Right ventricle myocardium (tissue), 1 donor: Measurements from ENCODE around the gene LRRC15.

GRCh38 chr3:194274277-194274930 lies 76.7 kb downstream of the CPN2 start:
- PRO-cap, 2 experiments: no peak in any of the 2 experiments

- PRO-cap, 2 experiments: no peak in any of the 2 experiments
Observed at GRCh38 chr3:194312156-194312475, 39.0 kb downstream of the CPN2 start.

GRCh38 chr3:194369440-194369993 lies at the start of gene LRRC15:
LRRC15 (minus strand) TSS chr3:194369743.
- PRO-cap, 2 experiments: no peak in any of the 2 experiments

DNA sequence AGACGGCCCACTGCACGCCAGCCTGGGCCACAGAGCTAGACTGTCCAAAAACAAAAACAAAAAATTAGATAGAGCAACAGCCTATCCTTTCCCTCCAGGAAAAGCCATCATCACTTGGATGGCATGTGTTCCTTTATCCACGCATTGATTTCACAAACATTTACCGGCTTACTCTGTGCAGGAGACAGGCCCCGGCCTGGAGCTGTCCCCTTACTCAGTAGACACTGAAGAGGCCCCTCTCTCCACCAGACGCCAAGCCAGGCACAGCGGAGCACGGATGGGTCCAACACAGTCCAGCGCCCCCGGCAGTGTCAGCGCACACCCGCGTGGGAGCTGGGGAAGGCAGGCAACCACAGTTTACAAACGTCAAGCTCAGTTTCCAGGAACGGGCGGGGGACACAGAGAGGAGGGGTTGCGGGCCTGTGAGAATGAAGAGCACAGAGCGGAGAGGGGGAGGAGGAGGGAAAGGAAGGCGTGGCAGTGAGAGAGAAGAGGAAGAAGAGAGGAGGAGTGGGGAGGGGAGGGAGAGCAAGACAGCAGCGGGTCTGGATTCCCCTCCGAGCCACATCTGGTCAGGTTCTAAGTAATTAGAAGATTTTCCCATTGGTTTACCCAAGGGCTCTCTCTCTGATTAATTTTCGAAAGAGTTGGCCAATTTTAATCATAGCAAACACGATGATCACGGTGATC lies 2.9 kb downstream of the GP5 start:
- PRO-cap, 2 experiments: no peak in any of the 2 experiments

GRCh38 chr3:194489756-194490417 lies 3.1 kb upstream of the ATP13A3 start:
- PRO-cap, 2 experiments: no peak in any of the 2 experiments

DNA sequence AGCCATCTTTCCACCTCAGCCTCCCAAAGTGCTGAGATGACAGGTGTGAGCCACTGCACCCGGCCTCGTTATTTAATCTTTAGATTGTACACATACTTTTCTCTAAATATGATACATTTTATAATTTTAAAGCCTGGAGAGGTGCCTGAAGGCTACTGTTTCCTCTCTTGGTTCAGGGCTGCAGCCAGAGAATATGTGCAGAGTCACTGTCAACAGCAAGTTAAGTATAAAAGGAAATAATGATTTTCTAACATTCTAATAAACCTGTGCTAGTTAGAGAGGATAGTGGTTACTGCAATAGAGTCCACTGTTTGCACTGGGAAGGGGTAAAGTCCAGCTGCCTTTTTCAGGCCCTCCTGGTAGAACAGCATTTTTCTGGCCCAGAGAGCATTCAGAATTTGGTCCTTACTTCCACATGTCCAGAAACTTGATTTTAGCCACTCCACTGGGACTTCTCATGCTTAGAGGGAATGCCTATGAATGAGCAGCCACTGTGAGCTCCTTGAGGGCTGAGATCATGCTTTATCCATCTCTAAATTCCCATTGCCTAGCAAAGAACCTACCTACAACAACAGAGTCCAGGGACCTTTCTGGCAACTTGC lies 50.0 kb upstream of the ATP13A3 start:
- PRO-cap, 2 experiments: no peak in any of the 2 experiments

- PRO-cap, 2 experiments: no peak in any of the 2 experiments
Observed at GRCh38 chr3:194658505-194659170, 13.4 kb downstream of the LSG1 start.

DNA sequence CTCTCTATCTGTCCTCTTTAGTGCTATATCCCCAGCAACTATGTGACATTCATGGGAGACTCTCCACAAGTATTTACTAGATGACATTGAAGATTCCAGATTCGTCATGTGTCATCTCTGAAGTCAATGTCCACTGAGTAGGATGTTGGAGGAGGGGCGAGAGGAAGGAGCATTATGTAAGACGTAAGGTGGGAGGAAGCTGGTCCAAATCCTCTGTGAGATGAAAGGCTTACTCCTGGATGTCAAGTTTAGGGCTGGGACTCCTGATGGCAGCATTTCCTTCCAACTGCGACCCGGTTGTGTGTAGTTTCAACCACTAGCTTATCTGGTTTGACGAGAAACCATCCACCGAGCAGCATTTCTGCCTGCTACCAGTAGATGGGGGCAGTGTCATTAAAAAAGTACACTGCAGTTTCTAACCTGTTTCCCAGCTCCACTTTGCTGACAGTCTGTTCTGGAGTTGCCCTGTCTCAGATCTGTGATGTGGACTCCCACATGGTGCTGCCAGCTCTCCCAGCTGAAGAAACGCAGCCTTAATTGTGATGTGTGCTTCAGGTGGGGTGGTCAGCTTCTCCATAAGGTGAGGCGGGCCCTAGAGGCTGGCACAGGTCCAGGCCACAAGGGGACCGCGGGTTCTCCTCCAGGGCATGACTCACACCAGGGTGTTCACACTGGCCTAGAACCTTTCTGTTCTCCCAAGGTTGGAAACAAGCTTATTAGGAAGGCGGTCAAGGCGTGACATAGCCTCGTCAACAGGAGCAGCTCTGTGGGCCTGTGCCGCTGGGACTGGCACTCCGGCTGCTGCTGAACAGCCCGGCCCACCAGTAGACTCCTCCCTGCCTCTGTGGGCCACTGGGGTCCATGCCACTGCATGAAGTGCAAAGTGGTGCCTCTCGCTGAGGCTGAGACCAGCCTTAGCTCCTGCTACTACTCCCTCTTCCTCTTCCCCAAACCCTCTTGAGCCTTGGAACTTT lies 3.0 kb upstream of the FAM43A start:
- PRO-cap, 2 experiments: no peak in any of the 2 experiments

GRCh38 chr3:194769007-194769242 lies 83.2 kb downstream of the FAM43A start:
- PRO-cap, 2 experiments: peak in 2 of 2 experiments; most common minus-strand start chr3:194769132 (in 2)

DNA sequence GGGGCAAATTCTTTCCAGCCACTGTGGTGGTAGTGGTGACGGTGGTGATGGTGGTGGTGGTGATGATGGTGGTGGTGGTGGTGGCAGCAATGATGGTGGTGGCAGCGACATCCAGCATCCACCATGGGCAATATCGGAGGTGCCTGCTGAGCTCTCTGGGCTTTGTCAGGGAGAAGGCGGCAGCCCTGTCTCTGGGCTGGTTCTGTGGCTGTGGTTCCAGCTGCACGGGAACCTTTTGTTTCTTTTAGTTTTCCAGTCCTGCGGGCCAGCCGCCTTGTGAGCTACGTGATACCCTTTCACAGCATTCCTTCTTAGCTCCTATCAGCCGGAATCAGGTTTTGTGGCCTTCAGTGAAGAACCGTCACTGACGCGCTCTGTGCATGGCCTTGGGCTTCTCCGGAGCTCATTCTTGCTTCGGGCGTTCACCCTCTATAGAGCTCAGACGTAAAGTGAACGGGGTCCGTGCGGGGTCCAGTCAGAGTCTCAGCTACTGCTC lies 166.5 kb downstream of the FAM43A start:
- PRO-cap, 2 experiments: no peak in any of the 2 experiments

DNA sequence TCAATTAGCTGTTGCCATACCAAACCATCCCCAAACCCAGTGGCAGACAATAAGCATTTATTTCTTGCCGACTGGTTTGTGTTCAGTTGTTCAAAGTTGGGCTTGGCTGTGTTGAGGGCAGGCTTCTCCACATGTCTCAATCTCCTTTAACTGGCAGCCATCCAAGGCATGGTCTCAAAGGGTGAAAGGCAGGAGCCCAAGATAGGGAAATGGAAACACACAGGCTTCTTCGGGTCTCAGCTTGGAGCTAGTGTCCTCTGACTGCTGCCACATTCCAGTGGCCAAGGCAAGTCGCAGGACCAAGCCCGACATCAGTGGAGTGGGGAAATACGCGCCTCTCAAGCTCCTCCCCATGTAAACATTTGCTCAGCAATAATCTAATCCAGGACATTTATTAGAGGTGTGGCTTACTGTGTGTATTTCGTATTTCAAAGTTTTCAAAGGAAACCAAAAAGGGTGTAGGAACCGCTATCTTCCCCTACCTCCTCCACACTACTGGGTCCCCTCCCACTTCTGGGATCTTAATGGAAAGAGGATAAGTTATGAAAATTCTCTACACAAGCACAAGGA lies 181.6 kb downstream of the FAM43A start:
- PRO-cap, 2 experiments: peak in 1 of 2 experiments; most common minus-strand start position 494 of the sequence (in 1)

DNA sequence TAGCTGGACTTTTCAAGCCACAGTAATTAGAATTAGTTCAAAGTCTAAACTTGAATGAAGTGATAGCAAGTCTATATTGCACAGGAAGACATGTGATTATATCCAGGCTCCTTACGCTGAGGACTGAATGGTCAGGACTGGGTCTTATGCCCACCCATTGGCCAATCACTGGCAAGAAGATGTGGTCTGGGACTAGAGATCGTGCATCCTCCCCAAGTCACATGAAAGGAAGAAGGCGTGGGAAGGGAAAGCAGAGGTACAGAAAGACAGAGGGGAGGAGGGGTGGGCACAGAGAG lies 227.7 kb downstream of the FAM43A start:
- PRO-cap, 2 experiments: no peak in any of the 2 experiments

- PRO-cap, 2 experiments: no peak in any of the 2 experiments
Observed at GRCh38 chr3:195039922-195040450, 231.0 kb downstream of the XXYLT1 start.

DNA sequence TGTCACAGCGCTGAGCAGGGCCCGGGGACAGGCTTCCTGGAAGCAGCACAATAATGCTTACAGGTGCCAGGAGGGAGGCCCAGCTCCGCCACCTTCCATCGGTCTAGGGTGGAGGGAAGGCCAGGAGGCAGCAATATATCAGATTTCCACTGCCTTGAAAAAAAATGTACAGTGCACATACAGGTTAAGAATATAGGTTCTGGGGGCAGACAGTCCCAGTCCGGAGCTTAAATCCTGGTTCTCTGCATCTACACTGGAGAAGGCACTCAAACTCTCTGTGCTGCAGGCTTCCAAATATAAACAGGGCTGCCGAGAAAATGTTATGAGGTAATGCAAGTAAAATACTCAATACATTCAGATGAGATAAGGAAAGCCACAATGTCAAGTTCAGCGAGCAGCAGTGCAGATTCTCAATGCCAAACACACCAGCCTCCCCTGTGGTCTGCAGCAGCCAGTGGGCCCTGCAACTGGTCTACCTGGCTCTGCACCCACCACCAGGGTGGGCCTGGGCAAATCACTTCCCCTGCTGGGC lies 189.5 kb downstream of the XXYLT1 start:
- PRO-cap, 2 experiments: peak in 2 of 2 experiments; most common plus-strand start position 413 of the sequence (in 2); most common minus-strand start position 268 of the sequence (in 2)

GRCh38 chr3:195106236-195106721 lies 164.7 kb downstream of the XXYLT1 start:
- PRO-cap, 2 experiments: no peak in any of the 2 experiments

DNA sequence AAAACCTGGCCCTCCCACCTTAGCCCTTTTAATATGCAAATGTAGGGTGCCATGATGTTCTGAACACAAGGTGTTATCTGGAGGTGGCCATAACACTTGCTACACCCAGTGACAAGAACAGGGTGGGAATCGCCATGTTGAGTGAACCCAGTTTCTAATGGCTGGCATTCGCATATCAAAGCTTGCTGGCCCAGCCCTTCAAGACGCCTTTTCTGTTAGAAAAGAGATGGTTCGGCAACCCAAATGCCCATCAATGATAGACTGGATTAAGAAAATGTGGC lies 28.3 kb downstream of the XXYLT1 start:
- PRO-cap, 2 experiments: no peak in any of the 2 experiments

GRCh38 chr3:195441432-195441816 lies 1.4 kb downstream of the ACAP2 start:
- PRO-cap, 2 experiments: no peak in any of the 2 experiments

DNA sequence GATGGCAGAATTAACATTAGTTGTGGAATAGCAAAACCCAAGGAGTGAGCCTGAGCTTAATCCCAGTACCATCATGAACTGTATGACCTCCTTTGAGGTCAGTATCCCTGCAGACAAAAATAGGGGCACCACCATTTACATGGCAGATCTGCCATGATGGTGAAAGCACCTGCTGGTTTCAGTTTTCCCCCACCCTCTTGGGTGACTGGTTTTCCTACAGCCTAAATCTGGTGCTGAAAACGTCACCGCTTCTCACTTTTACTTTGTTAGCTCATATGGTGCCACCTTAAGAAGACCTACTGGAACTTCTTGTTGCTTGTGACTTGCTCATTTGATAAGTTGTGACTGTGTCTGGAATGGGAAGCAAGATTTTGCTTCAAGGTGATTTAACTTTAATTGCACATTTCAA lies 5.2 kb downstream of the PPP1R2 start:
- PRO-cap, 2 experiments: no peak in any of the 2 experiments

DNA sequence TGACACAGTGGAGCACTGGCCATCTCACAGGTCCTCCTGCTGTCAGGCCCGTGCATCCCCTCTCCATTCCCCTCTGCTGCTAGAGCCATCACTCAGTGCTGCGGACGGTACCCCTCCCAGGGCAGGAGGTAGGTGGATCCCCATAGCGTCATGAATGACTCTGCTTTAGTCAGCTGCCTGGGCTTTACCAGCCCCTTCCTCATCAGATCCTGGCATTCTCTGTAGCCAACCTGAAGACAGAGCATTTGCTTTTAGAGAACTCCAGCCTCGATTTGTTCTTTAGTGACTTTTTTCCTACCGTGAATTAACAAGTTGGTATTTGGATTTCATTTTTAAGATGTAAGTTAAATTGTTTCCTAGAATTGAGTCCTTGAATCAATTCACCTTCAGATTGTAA lies 12.1 kb upstream of the PPP1R2 start:
- PRO-cap, 2 experiments: no peak in any of the 2 experiments

- PRO-cap, 2 experiments: no peak in any of the 2 experiments
Observed at GRCh38 chr3:195630293-195630719, 46.6 kb upstream of the APOD start.